Measurements from ENCODE around the gene TMEM117.

- PRO-cap: no peak
Observed at GRCh38 chr12:40223974-40224368, 826 bp upstream of the LRRK2 start.

DNA sequence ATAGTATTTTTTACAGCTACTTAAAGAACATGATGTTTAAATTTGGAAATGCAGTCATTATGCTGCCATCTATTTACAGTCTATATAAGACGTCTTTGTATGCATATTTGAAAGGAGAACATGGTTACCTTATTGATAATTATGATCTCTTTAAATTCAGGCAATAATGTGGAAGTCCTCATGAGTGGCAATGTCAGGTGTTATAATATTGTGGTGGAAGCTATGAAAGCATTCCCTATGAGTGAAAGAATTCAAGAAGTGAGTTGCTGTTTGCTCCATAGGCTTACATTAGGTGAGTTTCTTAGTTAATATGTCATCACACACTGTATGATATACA lies 18.6 kb downstream of the LRRK2 start:
- PRO-cap: no peak

DNA sequence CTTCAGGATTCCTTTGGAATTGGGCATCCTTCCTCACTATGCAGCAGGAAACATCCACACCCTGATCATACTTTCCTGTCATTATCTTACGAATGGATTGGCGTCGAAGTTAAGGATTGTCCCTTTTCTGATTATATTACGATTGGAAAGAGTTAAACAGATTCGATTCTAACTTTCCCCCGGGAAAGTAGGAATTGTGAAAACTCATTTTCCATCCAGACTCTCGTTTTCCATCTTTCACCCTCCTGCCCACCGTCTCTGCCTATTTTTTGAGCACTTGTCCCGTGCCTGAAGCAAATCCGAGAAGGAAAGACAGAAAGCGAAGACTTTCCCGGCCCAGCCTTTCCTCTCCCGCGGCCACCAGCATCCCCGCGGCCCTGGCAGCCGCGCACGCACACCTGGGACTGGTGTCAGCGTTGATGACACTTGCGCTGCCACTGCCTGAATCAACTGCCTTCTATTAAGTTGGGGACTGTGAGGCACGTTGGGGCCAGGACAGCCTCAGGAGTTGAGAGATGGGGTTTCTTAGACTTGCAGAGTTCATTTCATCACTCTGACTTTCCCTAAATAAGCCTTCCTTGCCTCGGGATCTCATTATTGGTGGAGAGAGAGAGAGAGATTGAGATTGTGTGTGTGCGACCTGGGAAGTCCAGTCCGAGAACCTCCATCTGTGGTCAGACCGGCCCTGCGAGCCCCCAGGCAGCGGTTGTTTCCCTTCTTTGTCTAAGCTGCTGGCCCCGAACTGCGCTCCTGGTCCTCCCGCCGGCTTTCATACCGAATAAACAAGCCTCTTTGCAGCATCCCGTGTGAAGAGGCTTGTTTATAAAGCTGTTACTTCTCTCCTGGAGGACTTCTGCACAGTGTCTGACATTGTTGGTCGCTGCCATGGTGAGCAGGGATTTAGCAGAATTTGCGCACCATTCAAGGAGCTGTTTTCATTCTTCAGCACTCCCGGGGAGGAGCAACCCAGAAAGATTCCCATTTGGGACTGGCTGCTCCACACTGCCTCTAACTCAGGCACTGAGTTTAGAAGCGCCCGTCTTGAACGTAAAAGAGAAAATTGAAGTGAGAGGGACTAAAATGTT lies 1.4 kb downstream of the PDZRN4 start:
- PRO-cap: bidirectional peak, plus-strand start at position 677 of the sequence, minus-strand start at position 662 of the sequence; bidirectional peak, plus-strand start at position 982 of the sequence, minus-strand start at position 773 of the sequence

DNA sequence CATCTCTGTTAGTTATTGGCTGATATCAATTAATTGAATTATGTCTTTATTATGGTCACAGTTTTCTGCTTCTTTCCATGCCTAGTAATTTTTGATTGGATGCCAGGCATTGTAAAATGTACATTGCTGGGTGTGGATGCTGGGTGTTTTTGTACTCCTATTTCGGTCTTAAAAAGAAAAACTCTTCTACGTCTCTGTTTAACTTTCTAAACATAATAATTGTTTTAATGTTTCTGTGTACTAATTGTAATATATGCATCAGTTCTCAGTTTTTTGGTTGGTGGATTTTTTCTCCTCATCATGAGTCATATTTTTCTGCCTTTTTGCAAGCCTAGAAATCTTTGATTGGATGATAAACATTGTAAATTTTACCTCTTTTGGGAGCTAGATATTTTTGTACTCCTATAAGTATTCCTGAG lies 296.2 kb upstream of the PRICKLE1 start:
- PRO-cap: unidirectional peak, minus-strand start at position 144 of the sequence

- PRO-cap: bidirectional peak, plus-strand start at chr12:43835828, minus-strand start at chr12:43835755; bidirectional peak, plus-strand start at chr12:43836081, minus-strand start at chr12:43836029; bidirectional peak, plus-strand start at chr12:43836415, minus-strand start at chr12:43836304
Observed at GRCh38 chr12:43835340-43836683, at the start of gene TMEM117. Gene TMEM117, plus strand, starts transcription at chr12:43836081.

GRCh38 chr12:43846769-43848135 lies 11.4 kb downstream of the TMEM117 start:
- PRO-cap: no peak

DNA sequence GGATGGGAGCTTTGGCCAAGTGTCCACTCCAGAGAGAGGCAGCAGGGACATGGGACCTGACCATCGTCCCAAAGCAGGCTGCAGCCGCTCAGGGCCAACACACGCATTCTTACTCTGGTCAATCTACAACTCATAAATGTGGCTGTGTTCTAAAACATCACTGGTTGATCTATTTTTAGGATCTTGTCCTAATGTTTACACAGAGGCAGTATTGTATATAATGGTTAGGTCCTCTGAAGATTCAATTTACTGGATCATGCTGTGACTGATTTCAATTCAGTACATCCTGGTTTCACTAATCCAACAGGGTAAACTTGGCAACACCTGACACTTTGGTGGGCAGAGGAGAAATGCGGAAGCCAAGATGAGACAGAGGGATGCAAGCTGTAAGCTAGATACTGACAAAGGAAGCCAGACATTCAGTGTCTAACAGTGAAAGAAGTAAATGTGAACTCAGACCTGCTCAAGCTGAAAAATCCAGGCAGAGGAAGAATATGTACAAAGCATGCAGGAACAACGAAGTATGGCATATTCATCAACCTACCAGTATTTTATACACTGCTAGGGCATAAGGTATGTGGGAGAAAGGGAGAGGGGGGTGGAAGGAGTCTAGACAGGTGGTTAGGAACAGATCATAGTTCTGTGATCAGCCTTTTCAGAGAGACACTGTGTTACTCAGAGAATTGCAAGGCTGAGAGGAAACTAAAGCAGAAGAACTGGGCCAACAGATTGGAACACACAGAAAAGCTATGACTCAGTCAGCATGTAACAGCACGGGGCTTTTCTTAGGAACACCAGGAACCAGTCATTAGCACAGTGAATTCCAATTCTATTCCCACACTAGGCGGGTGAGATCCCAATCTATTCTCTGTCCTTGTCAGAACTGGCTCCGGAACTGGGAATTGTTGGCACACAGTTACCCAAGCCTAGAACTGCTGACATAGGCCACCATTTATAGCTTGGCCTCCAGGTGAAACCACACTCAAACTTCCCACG lies 40.4 kb downstream of the NELL2 start:
- PRO-cap: no peak

GRCh38 chr12:45244511-45245125 lies 28.7 kb downstream of the ANO6 start:
- PRO-cap: no peak

- PRO-cap: no peak
Observed at GRCh38 chr12:45407165-45407958, 191.5 kb downstream of the ANO6 start.

GRCh38 chr12:45743227-45744081 lies 13.9 kb downstream of the ARID2 start:
- PRO-cap: no peak

- PRO-cap: no peak
Observed at GRCh38 chr12:45851376-45852314, 122.1 kb downstream of the ARID2 start.

DNA sequence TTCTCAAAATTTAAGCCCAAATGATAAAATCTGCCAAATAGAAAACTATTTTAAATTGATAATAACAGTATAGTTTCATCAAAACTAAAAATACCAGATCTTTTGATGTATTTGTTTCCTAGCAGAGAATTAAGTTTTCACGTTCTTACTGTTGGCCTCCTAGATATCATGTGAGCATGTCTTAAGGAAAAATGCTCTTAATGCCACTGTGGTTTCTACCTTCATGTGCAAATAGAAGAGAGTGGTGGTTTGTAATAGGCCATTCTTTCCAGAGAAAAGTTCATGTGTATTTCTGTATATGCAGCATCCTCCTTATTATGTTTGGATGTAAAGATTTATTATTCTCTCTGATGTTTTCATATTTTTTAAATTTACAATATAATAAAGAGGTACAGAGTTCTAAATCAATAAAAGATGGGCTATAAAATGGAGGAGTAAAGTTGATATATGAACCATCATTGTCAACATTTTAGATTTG lies 2.4 kb upstream of the SCAF11 start:
- PRO-cap: no peak

GRCh38 chr12:46186647-46187504 lies 82.0 kb downstream of the SLC38A1 start:
- PRO-cap: no peak

DNA sequence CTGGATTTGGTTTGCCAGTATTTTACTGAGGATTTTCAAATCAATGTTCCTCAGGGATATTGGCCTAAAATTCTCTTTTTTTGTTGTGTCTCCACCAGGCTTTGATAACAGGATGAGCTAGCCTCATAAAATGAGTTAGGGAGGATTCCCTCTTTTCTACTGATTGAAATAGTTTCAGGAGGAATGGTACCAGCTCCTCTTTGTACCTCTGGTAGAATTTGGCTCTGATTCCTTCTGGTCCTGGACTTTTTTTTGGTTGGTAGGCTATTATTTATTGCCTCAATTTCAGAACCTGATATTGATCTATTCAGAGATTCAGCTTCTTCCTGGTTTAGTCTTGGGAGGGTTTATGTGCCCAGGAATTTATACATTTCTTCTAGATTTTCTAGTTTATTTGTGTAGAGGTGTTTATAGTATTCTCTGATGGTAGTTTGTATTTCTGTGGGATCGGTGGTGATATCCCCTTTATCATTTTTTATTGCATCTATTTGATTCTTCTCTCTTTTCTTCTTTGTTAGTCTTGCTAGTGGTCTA lies 76.5 kb downstream of the SLC38A1 start:
- PRO-cap: no peak

DNA sequence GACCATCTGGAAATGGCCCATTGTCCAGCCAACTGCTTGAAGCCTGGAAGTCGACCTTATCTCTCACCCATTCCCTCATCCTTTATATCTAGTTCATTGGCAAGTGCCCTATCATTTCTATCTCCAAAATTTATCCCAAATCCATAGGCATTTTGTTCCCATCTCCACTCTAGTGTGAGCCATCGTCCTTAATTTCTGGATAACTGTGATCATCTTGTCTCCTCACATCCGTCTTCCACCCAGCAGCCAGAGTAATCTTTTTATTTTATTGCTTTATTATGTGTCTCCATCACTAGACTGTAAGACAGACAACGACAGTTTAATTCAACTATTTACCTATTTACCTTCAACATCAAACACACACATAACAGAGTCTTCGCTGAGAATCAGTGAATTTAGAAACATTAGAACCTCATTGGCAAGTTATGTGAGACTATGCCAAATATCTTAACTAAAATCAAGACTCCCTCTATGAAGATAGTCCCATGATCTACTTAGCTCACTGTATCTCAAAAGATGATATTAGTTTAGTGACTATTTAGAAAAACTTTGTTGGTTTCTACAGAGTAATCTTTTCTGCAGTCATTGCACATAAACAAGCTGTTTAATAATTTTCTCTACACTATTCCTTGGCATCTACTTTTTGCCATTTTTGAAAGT lies 55.2 kb downstream of the SLC38A1 start:
- PRO-cap: no peak

DNA sequence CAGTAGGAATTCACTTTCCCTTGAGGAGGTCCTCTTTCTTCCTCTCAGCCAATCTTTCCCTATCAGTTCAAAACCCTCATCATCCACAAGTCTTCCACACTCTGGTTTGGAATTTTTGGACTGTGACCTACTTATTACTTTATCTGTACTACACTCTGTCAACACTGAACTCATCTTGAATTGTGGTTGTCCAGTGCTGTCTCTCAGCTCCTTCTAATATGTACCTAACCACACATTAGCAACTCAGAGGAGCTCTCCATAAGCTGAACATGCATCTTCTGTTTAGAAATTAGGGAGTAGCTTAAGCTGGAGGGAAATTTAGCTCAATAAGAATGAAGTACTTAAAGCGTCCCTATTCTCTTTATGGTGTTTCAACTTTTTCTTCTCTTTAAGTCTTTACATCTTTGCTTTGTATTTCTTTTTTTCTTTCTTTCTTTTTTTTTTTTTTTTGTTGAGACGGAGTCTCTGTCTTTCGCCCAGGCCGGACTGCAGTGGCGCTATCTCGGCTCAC lies 34.8 kb downstream of the SLC38A1 start:
- PRO-cap: no peak

- PRO-cap: bidirectional peak, plus-strand start at chr12:46266669, minus-strand start at chr12:46266493
Observed at GRCh38 chr12:46266273-46266807, 2.5 kb downstream of the SLC38A1 start.

GRCh38 chr12:46267635-46267905 lies 1.3 kb downstream of the SLC38A1 start:
- PRO-cap: bidirectional peak, plus-strand start at chr12:46267762, minus-strand start at chr12:46267683; bidirectional peak, plus-strand start at chr12:46267969, minus-strand start at chr12:46267868

GRCh38 chr12:46267906-46268045 lies 1.1 kb downstream of the SLC38A1 start:
- PRO-cap: bidirectional peak, plus-strand start at chr12:46267969, minus-strand start at chr12:46267868

- PRO-cap: no peak
Observed at GRCh38 chr12:46369082-46369971, 3.2 kb downstream of the SLC38A2 start.